Endometrial microvascular endothelial cells (primary cell): ENCODE results near the gene PNPLA5.

DNA sequence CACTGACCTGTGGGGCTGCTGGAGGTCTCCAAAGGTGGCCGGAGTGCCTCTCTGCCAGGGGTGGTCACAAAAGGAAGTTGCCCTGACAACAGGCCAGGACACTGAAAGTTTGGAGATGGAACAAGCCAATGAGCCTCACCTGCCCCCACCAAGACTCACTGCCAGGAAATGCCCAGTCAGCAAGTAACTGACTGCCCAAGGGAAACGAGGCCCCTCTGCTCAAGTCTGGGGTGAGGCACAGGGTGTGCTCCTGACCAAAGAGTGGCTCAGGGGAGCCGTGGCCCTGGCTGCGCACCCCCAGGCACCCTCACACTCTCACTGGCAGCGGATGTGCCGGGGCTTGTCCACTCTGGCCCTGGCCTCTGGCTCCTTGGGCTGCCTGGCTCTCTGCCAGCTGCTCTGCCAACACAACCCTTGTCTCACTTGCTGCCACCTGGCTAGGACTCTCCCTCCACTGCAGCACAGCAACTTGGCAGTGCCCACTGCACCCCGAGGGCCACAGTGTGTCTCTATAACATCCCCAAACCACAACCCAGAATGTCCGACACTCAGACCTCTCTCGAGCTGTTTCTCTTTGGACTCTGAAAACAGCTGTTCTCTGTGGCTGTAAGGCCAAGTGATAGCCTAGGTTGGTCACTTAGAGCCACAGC is 51.5 kb downstream of the ARFGAP3 start:
- RAMPAGE, long total RNA = no peak

DNA sequence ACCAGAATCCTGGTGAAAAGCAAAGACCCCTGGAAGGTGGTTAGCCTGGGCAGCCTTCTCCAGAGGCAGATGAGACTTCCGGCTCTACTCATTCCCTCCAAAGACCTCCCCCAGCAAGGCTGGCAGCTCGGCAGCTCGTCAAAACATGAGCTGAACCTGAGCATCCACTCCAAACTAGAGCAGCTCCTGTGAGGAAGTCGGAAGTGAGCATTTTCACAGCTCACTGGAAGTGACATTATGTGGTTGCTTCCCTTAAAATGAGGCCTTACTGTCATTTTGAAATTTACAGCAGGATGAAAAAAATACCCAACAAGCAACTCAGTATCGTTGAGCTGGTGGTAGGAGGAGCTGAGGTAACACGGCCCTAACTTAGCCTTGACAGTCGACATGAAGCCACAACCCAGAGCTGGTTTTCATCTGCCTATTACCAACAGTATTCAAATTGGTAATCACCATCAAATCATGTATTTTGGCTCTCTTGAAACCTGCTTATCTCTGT is 38.0 kb upstream of the ARFGAP3 start:
- RAMPAGE, long total RNA = no peak

- RAMPAGE, long total RNA = no peak
Observed at GRCh38 chr22:42901677-42902306, 44.7 kb upstream of the ARFGAP3 start.

DNA sequence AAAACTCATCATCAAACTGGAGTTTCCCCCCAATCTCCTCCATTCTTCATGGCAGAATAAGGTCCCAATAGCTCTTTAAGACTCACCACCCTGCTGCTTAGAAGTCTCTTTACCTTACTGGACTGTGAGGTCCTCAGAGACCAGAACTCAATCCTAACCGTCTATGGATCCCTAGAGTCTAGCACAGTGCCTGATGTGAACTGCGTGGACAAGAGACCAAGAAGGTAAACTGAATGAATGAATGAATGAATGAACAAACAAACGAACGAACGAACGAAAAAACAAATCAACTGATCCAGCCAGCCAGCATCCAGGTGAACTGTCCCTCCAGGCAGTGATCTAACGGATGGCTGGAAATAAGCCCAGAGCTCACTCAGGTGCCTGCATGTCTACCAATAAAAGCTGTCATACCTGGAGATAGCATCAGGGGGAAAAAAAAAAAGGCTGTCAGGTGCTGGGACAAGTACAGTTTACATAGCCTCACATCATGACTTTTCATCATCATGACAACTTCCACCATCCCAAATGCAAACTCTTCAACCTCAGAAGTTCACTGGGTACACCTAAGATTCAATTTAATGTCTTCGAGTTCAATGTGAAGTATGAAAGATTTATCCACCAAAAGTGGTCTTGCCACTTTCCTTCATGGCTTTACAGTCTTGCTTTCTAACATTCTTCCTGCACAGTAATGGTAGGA is 59.8 kb downstream of the PACSIN2 start:
- RAMPAGE, long total RNA = no peak

DNA sequence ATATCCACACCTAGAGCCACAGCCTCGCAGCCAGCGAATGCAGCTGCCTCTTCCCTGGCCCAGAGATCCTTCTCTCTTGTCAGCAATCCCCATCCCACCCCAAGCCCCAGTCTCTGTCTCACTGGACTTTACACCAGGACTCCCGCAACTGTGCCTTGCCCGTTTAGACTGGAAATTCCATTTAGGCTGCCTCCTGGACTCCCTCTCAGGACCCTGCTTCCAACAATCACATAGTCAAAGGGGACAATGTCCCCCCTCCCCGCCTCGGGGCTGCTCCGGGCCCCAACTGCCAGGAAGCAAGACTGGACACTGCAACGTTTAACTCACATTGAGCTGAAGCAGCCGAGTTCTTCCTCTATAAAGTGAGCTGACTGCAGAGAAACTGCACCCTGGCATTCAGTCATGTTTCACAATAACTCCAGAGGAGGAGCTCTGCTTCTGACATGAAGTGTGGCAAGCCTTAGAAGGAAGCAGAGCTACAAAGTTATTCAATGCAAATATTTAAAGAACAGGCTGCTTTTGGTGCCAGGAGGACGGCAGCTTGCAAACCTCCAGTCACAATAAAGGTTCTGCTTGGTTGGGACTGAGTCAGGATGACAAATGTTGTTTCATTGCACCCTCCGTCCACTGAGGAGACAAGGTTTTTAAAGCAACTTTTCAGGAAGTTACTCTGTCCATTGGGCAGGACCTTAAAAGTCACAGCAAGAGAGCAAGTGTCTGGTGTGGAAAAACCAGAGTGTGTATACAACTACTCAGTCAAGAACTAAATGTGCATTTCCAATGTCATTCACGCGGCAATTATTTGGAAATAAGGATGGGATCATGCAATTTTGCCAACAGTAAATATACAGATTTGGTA is 19.9 kb downstream of the PACSIN2 start:
- RAMPAGE, long total RNA = no peak

DNA sequence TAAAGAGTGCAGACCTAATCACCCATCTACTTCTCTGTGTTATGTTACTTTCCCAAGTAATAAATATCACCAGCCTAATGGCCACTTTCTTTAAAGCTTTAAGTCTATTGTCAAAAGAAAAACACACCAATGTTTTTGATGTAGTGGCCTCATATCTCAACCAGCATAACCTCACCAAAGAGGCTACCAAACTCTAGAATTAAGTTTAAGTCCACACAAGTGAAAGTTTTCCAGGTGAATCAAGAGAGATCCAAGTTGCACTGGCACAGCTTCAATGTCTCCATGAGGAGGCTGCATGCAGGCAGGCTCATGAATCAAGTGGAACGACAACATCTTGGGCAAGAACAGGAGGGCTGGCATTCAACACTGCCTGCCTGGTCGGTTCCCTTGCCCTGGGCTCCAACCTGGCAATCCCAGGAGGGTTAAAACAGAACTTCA is 1.7 kb downstream of the PACSIN2 start:
- RAMPAGE, long total RNA = no peak

DNA sequence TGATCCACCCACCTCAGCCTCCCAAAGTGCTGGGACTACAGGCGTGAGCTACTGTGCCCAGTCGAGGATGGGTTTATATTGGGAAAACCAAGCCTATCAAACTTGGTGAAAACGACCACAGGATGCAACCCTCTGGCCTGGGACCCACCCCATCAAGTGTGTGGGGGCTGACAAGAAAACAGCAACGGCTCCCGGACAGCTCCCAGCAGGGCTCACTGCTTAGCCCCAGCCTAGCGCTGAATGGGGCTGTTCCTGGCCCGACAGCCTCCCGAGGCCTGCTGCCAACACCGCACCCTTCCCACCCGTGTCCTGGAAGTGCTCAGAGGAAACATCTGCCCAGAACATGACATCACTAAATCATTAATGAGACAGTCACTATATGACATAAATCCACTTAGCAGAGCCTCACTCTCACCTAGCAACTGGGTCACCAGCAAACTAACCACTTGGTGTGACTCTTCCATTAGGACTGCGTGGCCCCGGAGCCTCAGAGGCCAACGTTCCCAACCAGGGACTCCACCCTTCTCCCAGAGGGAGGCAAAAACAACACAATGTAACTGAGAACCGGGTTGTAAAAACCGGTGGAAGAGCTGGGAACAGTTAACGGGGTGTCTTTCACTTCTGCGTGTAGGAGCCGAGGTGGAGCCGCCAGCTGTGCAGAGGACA is 21.3 kb upstream of the PACSIN2 start:
- RAMPAGE, long total RNA = no peak

DNA sequence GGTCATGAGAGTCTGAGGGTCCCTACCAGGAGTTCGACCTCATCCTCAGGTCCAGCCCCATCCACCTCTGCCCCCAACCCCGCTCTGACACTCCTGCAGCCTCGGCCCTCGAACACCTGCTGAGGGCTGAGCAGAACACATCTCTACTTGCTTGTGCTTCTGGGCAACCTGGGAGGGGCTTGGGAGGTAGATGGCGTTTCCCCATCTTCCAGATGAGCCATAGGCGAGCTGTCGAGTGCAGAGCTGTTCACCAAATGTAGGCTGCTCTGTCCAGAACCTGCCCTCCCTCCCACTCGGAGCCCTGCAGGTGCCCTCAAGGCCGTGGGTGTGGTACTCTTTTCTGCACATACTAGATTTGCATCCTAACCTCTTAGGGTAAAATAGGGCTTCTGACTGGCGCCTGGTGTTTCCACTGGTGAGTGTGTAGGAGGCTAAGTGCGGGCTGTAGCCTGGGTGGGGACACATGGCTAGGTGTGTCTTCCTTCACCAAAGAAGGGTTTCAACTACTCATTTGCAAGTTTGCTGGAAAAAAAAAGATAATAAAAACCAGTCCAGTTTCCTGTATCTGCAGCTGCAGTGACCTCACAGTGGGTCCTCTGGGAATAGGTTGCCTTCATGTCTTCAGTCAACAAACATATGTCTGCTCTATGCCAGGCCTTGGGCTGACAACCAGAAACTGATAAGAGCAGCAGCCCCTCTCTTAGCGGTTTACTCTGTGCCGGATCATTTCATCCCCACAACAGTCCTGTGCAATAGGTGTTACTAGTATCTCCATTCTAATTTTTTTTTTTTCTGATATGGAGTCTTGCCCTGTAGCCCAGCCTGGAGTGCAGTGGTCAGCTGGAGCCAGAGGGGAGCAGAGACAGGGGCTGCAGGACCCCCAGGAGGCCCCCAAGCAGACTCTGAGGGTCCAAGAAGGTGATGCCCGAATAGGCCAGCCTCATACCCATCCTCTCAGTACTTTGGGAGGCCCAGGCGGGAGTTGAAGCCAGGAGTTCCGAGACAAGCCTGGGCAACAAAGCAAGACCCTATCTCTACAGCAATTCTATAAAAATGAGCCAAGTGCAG is 8.6 kb downstream of the BIK start:
- RAMPAGE, long total RNA = no peak

DNA sequence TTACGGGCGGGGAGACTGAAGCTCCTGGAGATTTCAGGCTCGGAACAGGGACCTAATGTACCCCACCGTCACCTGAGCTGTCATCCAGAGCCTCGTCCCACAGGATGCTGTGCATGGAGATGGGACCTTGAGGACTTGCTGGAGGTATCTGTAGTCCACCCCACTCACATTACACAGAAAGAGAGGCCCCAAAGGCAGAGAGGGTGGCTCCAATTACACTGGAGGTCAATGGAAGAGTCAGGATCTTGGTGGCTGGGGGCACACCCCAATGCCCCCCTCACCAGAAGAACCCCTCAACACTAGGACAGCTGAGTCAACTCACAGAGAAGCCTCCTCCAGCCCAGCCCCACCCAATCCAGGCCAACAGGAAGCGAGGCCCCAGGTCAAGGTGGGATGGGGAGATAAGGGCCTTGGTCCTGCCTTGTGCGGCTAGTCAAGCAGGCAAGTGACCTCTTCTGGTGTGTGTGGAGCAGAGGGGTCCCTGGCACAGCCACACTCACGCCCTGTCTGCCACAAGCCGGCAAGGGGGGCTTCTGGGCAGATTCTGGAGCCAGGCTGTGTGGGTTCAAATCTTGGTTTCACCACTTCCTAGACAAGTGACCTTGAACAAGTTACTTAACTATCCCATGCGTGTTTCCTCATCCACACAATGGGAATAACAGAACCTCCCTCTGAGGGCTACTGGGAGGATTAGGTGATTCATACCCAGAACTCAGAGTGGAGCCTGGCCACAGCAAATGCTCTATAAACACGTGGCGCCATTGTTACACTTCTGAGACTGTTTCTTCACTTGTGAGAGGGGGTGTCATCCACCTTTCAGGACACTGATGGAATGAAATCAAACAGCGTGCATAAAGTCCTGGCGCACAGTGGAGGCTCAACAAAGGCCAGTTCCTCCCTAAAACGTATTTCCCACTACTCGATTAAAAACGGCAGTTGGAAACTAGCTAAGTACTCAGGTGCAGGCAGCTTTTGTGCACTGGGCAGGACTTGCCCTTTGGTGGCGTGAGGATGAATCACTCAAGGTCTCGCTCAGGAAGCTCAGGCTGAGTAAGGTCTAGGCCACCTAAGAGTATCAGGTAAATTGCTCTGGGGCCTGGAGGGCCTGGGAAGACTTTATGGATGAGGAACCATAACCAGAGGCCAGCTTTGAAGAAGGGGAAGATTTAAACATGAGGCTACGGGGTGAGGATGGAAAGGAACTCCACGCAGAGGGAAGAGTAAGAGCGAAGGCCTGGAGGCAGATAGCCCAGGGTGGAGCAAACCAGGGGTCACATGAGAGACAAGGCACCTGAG is 3.2 kb downstream of the TTLL12 start:
- RAMPAGE, long total RNA = no peak

DNA sequence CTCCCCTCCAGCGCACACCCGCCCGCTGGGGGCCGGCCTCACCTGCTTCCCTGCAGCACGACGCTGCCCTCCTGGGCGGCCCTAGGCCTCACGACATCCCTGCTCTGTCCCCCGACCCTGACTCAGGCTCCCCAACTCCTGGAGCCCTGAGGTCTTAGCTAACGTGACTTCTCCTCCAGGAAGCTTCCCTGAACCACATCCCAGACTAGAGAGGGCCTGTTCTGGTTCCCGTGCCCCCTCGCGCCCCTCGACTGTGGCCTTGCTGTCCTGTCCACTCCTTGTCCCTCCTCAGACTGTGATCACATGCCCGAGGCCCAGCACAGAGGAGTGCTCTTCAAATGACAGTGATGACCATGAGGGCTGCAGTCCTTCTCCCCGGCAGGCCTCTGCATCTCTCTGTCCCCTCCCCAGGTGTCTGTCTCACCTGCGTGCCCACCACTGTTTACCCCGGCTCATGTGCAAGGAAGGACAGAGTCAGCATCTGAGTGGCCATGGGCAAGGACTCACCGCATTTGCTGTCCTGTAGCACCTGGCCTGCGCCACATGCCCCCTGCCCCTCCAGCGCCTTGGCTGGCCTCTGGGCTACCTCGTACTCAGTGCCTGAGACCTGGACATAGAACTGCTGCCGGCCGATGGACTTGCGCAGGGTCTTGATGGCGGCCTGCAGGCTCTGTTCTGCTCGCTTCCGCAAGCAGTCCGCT is 31.0 kb upstream of the TTLL12 start:
- RAMPAGE, long total RNA = no peak

DNA sequence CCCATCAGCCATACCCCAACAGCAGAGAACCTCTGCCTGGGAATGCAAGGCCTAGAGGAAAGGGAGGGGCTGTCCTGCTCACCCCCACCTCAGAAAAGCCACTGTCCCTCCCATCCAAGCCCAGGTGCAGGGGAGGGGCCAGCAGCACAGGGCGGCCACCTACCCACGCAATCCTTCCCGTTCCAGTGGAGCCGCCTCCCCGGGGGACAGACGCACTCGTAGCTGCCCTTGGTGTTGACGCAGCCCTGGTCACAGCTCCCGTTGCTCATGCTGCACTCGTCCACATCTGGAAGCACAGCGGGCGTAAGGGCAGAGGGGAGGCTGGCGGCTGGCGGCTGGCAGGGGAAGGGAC is 40.3 kb upstream of the TTLL12 start:
- RAMPAGE, long total RNA = no peak

DNA sequence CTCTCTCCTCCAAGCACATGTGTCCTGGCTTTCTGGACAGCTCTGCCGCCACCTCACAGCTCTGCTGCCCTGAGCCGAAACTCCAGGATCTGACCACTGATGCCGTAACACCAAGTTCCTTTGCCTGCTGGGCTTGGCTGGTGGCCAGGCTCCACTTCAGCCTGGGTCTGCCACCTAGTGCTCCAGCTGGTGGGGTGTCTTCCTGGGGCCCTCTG is 52.9 kb downstream of the SCUBE1 start:
- RAMPAGE, long total RNA = no peak

- RAMPAGE, long total RNA = no peak
Observed at GRCh38 chr22:43295161-43295731, 47.9 kb downstream of the SCUBE1 start.

DNA sequence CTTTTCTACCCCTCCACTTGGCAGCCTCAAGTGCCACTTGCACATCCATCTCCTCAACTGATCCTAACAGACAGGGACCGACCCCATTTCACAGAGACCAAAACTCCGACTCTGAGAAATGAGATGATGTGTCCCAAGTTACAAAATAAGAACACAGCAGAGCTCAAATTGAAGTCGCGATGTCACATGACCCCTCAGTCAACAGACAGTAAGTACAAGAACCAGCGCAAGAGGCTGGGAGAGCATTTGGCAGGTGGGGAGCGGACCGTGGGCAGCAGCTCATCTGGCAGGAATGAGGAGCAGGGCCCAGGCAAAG is 34.4 kb downstream of the SCUBE1 start:
- RAMPAGE, long total RNA = no peak

- RAMPAGE, long total RNA = no peak
Observed at GRCh38 chr22:43390908-43391775, 20.7 kb upstream of the MPPED1 start.

GRCh38 chr22:43436062-43436807 is 24.4 kb downstream of the MPPED1 start:
- RAMPAGE, long total RNA = no peak

GRCh38 chr22:43637285-43637880 is 174.7 kb downstream of the EFCAB6 start:
- RAMPAGE, long total RNA = no peak

DNA sequence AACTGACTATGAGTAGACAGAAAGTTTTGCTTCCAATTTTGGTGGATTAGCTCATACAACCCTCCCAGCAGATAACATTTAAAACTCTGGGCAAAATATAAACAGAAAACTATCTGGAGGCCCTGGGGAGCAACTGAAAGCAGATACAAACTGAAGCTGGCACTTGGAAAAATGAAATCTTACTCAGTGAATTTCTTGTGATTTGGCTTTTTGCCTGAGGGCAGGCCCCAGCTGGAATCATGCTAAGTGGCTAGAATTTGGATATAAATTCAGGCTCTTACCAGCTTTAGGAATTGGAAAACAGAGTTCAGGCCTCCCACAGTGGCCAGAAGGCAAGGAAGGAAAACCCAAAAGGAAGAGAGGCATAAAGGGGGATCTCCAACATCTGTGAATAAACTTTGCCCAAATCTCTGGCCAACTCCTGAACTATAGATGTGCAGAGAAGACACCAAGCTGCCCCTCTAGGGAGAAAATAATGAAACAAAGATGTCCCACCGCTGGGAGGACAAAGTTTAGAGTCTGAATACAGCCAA is 85.7 kb downstream of the EFCAB6 start:
- RAMPAGE, long total RNA = no peak

DNA sequence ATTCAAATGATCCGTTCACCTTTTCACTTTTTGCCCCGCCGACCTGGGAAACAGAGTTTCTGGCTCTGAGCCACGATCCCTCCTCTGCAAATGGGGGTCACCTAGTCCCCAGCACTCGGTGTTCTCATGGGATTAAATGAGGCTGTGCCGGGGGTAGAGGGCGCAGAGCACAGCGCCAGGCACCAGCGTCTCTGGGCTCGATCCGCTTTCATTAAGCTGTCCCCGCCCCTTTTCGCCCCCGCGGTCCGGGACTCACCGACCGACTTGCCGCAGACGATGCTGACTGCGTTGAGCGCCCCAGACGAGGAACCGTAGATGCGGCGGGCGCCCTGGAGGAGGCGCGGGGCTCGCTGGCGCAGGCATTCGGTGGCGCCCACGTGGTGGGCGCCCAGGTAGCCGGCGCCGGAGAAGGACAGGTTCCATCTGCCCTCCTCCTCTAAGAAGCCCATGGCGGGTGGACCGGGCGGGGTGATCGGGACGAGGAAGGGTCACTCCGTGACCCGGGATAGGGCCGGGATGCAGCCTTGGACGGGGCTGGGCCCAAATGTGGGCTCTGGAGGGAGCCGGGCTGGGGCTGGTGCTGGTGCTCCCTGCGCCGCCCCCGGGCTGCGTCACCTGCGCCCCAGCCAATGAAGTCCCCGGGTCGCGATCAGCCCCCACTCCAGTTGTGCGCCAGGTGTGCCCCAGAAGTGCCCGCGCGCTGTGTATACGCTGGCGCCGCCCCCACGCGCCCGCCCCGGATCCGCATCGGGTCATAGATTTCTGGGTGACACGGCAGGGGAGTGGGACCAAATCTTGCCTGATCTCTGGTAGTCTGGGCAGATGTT is at the start of gene PNPLA5:
Gene PNPLA5, minus strand, starts transcription at position 582 of the 827 bp plus-strand sequence.
- RAMPAGE, long total RNA = no peak

GRCh38 chr22:44023535-44023830 is 619 bp upstream of the PARVB start:
- RAMPAGE, long total RNA = no peak